Gastrocnemius medialis (tissue), 3 donors: ENCODE results near the genes CACNG4 and NOL11.

- PRO-cap: no peak
- RAMPAGE, long total RNA, 3 experiments: no peak in any of the 3 experiments
Observed at GRCh38 chr17:66348606-66349111, 46.2 kb downstream of the PRKCA start.

- PRO-cap: no peak
- RAMPAGE, long total RNA, 3 experiments: no peak in any of the 3 experiments
Observed at GRCh38 chr17:66549697-66550497, 247.5 kb downstream of the PRKCA start.

DNA sequence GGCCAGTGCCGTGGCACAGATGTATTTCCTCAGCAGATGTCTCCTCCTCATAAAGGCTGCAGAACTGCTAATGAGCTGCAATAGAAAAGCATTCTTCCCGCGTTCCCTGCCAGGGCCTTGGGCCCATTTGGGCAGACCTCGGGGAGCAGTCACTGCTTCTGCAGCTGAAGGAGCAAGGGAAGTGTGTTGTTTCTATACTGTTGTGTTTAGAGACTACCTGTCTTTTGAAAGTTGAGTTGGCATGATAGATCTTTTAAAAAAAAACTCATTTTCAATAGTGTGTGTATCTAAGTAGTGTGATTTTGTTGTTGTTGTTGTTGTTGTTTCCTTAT is 152.5 kb upstream of the CACNG5 start:
- PRO-cap: no peak
- RAMPAGE, long total RNA, 3 experiments: no peak in any of the 3 experiments

DNA sequence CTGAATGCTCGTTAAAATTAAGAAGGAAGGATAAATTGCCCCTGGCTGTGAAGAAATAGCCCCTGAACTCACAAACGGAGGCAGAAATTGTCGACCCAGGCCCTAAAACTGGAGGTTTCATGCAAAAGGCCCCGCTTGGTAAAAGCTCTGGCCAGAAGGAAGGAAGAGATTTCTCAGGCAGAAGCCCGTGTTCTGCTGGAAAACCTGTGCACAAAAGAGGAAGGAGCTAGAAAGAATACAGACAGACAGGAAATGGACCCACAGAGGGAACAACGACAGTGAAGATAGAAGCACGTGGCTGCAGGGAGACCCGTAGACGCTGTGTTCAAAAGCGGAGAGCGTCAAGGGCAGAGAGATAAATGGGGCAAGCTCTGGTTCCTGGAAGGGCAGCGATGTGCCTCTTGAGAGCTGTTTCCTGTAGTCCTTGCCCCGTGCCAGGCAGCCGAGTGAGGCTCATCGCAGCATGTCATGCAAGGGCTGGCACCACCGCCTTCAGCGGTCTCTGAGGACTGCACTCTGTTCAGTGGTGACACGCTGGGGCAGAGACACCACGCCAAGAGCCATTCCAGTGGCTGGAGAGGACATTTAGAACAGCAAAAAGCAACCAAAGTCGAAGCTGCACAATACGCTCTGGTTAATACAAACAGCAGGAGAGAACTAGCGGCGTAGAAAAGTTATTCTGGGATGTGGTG is 43.6 kb upstream of the CACNG5 start:
- PRO-cap: no peak
- RAMPAGE, long total RNA, 3 experiments: no peak in any of the 3 experiments

DNA sequence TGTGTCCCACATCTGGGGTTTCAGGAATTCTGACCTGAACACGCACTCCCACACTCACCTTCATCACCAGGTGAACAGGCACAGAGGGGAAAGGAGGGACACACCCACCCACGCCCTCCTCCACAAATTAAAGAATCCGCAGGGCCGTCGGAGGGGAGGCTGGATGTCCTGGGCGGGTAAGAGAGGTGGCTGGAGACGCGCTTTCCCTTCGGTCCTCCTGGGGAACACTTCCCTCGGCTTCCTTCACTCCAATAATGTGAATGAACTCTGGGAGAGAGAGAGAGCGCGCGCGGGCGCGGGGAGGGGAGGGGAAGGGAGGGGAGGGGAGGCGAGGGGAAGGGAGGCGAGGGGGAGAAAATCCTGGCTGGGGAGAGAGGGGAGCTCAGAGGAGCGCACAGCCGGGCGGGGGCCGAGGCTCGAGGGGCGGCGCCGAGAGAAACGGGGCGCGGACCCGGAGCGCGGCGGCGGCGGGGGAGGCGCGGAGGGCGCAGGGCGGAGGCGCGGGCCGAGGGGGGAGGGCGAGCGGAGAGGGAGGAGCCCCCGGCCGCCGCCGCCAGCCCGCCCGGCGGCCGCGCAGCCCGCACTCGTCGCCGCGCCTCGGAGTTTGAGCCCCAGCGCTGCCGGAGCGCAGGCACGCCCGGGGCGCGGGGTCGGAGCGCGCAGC is at the start of gene CACNG4:
Gene CACNG4 (plus strand): TSS at position 583 of the 664 bp plus-strand sequence.
- PRO-cap: no peak
- RAMPAGE, long total RNA, 3 experiments: no peak in any of the 3 experiments

DNA sequence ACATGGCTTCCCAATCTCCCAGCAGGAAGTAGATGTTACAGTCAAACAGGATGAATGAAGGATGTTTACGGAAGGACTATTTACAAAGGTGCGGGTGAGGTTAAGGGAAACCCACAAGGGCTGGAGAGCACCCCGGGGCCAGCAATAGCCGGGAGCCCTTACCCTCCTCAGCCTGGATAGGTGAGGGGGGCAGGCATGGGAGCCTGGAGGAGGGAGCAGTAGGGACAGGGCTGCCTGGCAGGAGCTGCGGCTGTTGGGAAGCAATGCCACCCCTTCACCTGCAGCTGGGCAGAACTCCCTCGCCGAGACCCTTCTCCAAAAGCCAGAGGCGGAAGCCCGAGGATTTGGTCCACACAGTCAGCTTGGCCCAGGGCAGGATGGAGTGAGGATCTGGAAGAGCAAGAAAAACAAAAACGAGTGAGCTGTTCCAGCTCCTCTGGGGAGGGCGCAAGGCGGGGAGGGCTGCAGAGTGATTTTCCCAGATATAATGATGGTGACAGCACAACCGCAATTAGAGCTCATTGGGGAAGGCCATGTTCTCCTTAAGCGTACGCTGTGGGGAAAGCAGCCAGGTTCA is 24.4 kb upstream of the CACNG1 start:
- PRO-cap: no peak
- RAMPAGE, long total RNA, 3 experiments: no peak in any of the 3 experiments

- PRO-cap: bidirectional peak, plus-strand start at chr17:67043493, minus-strand start at chr17:67043360
- RAMPAGE, long total RNA, 3 experiments: no peak in any of the 3 experiments
Observed at GRCh38 chr17:67043287-67043800, 1.0 kb upstream of the CACNG1 start.

DNA sequence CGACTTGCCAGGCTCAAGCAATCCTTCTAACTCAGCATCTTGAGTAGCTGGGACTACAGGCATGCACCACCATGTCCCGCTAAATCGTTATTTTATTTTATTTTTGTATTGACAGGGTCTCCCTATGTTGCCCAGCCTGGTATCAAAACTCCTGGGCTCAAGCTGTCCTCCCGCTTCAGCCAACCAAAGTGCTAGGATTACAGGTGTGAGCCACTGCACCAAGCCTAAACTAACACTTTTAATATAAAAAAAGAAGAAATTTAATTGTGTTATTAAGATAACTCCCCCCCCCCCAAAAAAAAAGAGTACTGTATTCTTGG is 24.5 kb downstream of the HELZ start:
- PRO-cap: no peak
- RAMPAGE, long total RNA, 3 experiments: no peak in any of the 3 experiments

- PRO-cap: no peak
- RAMPAGE, long total RNA, 3 experiments: no peak in any of the 3 experiments
Observed at GRCh38 chr17:67243642-67244066, 1.3 kb downstream of the HELZ start.

DNA sequence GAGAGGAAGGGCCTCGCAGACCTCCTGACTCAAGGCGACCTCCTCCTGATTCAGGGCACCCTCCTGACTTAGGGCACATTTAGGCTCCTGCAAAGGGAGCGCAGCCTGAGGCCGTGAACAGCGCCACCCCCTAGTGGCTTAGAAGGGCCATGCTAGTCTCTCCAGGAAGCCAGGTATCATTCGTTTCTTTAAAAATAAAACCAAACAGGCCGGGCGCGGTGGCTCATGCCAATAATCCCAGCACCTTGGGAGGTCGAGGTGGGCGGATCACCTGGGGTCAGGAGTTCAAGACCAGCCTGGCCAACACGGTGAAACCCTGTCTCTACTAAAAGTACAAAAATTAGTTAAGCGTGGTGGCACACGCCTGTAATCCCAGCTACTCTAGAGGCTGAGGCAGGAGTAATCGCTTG is 48.8 kb upstream of the HELZ start:
- PRO-cap: no peak
- RAMPAGE, long total RNA, 3 experiments: no peak in any of the 3 experiments

DNA sequence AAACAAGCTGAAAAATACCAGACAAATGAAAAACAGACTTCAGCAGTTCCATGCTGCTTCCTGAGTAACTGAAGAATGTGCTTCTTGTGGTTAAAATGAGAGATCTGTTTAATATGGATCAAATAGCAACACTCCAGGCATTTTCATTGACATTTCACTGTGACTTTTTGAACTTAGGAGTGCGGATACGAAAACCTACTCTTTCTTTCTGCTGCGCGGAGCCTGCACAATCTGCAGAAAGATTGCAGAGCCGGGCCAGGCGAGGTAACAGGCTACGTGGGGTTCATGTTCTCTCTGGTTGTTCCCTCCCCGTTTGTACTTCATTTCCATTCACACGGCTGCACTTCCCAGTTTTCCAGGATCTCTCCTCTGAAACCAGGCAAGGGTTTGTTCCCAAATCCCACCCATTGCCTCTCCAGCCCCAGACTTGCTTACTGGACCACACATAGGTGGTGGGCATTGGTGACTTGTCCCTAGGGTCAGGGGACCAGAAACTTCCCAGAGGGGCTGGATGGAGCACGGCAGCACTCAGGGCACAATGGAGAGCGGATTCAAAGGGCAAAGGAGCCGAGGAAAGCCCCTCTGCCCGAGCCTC is 462 bp upstream of the PITPNC1 start:
- PRO-cap: unidirectional peak, plus-strand start at position 323 of the sequence
- RAMPAGE, long total RNA, 3 experiments: no peak in any of the 3 experiments

GRCh38 chr17:67402208-67402563 is 25.1 kb downstream of the PITPNC1 start:
- PRO-cap: no peak
- RAMPAGE, long total RNA, 3 experiments: no peak in any of the 3 experiments

DNA sequence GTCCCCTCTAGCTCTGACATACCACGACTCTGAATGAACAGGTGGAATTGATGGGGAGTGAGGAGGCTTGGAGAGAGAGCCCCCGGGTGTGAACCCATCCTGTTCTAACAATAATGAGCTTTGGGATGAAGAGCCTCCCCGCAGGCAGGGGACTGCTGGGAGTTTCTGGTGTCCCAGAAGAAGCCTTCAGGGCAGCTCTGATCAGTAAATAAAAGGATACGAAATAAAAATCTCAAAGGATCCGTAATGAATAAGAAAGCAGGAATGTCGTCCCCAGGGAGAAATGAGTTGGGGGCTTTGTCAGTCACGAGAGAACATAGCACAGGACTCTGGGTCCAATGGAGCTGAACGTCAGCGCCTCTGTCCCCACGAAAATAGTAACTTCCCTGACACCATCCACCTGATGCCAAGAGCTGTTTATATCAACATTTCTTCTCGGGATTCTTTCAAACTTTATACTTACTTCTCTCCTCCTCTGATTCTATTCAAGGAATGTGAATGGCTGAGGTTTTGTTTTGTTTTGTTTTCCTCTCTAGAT is 113.4 kb downstream of the PITPNC1 start:
- PRO-cap: no peak
- RAMPAGE, long total RNA, 3 experiments: no peak in any of the 3 experiments

DNA sequence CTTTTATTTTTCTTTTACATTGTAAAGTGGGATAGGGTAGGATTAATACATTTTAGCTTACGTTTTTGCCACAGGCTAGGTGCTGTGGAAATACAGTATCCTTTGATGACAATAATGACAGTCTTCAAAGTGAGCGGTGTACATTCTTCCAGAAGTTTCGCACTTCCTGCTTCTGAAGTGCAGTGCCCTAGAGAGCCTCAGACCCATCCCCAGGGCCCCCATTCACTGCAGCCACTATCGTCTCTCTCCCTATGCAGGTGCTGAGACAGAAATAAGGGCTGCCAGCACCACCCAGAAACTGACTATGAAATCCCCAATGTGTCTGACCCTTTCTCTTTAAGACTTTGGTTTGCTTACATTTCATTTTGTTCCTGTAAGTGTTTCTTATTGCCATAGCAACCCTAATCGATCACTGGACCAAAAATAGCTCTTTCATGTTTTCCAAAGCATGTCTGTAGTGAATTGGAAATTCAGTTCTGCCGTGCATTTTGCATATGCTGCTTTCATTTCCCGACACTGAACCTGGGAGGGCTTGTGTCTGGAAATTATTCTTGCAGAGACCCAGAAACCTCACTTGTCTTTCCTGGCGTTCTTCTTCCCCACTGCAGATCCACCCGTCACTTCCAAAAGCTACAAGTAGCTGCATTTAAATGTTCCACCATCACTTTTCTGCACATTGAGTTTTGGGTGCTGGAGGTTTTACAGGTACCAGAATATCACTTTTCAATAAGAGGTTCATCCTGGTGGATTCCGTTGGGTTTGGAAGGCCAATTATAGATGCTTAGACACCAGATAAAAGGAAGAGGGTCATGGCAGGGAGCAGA is 148.7 kb upstream of the NOL11 start:
- PRO-cap: no peak
- RAMPAGE, long total RNA, 3 experiments: no peak in any of the 3 experiments

DNA sequence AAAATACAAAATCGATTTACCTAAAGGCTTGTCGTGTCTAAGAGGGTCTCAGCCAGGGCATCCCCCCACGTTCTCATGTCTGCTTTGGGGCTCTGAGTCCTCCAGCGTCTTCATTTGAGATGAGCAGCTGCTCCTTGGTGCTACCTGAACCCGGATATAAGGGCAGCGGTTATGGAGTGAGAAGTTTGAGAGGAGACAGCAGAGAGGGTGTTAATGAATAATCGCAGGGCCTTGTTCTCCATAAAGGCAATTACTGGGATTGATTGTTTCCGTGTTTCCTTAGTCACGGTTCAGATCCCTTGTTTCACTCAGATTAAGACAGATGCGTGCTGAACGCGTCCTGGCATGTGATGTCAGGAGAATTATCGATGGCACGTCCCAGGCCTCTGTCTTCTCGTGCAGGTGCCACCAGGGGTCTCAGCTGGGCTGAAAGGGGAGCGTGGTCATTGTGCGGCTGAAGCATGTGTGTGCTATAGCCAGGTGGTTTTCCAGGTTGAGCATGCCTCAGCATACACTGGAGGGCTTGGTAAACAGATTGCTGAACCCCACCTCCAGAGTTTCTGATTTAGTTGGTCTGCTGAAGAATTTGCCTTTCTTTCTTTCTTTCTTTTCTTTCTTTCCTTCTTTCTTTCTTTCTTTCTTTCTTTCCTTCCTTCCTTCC is 142.4 kb upstream of the NOL11 start:
- PRO-cap: no peak
- RAMPAGE, long total RNA, 3 experiments: no peak in any of the 3 experiments

- PRO-cap: bidirectional peak, plus-strand start at chr17:67717945, minus-strand start at chr17:67717671
- RAMPAGE, long total RNA, 3 experiments: start-site peak on the plus strand in 3 of 3 experiments, at chr17:67717901-67717944 at its widest, 146 to 514 reads per replicate
Observed at GRCh38 chr17:67717553-67718074, at the start of gene NOL11. TSS of gene NOL11 (plus strand) at chr17:67717936.

- PRO-cap: no peak
- RAMPAGE, long total RNA, 3 experiments: no peak in any of the 3 experiments
Observed at GRCh38 chr17:67874676-67875292, 49.5 kb downstream of the BPTF start.

DNA sequence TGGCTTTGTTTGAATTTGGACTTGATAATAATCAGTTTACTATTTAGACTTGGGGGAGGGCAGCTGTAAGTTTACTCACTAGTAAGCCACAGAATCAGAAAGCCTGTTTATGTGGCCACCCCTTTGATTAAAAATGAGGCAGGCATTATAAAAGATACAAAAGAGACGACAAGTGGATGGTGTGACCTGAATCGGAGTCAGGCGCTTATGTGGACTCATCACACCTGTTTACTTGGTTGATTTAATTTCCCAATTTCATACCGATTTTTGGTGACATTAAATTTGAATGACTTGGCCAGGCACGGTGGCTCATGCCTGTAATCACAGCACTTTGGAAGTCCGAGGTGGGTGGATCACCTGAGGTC is 9.0 kb downstream of the KPNA2 start:
- PRO-cap: no peak
- RAMPAGE, long total RNA, 3 experiments: no peak in any of the 3 experiments

GRCh38 chr17:68102304-68102922 is 66.9 kb downstream of the KPNA2 start:
- PRO-cap: no peak
- RAMPAGE, long total RNA, 3 experiments: no peak in any of the 3 experiments

DNA sequence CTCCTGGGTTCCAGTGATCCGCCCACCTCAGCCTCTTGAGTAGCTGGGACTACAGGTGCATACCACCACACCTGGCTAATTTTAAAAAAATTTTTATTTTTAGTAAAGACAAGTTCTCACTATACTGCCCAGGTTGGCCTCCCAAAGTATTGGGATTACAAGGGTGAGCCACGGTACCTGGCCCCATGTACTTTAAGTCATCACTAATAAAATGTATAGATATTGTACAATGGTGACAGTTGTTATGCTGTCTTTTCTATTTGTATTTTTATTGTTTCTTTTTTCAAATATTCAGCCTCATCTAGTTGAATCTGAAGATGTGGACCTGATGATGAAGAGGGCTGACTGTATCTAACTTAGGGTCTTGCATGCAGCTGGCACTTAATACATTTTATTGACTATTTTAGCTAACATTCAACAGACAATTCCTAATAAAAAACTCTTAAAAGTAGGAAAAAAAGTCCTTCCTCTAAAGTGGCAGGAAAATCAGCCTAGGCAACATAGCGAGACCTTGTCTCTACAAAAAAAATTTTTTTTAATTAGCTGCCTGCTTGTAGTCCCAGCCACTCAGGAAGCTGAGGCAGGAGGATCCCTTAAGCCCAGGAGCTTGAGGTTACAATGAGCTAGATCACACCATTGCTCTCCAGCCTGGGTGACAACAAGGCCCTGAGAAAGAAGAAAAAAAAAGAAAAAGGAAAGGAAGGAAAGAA is 88.0 kb downstream of the KPNA2 start:
- PRO-cap: no peak
- RAMPAGE, long total RNA, 3 experiments: no peak in any of the 3 experiments